Esophagus muscularis mucosa (tissue), 4 donors: Measurements from ENCODE around the gene CTXND1.

DNA sequence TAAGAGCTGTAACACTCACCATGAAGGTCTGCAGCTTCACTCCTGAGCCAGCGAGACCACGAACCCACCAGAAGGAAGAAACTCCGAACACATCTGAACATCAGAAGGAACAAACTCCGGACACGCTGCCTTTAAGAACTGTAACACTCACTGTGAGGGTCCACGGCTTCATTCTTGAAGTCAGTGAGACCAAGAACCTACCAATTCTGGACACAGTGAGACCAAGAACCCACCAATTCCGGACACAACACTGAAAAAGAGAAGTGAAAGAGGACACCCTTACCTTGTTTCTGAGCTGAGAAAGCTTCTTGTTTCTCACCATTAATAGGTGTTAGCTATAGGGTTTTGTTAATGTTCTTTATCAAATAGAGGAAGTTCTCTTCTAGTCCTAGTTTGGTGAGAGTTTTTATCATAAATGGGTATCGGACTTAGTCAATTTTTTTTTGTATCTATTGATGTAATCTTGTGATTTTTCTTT lies 41.9 kb upstream of the ZFAND6 start:
- PRO-cap, result no peak
- RAMPAGE, long total RNA, 4 experiments, result no peak in any of the 4 experiments

- PRO-cap, result no peak
- RAMPAGE, long total RNA, 4 experiments, result no peak in any of the 4 experiments
These were observed 3.8 kb downstream of the ZFAND6 start for GRCh38 chr15:80063183-80063709.

DNA sequence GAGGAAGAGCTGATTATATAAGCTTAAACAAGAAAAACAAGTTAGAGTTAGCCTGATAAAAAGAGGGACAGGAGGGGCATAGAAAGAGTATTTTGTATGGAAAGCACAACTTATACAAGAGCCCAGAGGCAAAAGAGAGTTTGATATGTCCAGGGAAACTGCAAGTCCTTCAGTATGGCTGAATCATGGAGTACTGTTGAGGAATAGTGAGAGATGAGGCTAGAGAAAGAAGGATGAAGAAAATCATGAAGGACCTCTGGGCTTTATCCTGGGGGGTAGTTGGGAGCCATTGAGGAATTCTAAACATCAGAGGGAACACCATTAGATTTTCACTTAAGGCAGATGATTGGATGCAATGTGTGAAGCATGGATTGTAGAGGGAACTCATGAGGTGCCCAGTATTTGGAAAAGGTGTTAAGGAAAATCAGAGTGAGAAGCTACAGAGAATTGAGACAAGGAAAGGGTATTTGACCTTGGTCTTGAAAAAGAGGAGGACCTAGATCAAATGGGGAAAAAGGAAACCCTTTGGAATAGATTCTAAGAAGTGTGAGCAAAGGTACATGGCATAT lies 22.9 kb upstream of the FAH start:
- PRO-cap, result no peak
- RAMPAGE, long total RNA, 4 experiments, result no peak in any of the 4 experiments

DNA sequence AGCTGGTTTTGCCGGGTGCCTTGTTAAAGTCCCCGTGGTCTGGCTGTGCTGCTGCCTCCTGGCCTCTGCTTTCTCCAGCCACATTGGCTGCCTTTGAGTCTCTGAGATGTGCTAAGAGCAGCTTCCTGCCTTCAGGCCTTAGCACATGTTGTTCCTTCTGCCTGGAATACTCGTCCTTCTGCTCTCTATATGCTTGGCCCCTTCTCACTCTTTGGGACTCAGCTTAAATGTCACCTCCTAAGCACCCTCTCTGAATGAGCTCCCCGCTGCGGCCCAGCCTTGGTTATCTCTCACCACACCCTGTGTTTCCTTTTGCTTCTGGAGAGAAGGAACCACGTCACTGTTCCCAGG lies 2.1 kb downstream of the FAH start:
- PRO-cap, result unidirectional peak, minus-strand start at position 67 of the sequence; unidirectional peak, minus-strand start at position 256 of the sequence
- RAMPAGE, long total RNA, 4 experiments, result no peak in any of the 4 experiments

DNA sequence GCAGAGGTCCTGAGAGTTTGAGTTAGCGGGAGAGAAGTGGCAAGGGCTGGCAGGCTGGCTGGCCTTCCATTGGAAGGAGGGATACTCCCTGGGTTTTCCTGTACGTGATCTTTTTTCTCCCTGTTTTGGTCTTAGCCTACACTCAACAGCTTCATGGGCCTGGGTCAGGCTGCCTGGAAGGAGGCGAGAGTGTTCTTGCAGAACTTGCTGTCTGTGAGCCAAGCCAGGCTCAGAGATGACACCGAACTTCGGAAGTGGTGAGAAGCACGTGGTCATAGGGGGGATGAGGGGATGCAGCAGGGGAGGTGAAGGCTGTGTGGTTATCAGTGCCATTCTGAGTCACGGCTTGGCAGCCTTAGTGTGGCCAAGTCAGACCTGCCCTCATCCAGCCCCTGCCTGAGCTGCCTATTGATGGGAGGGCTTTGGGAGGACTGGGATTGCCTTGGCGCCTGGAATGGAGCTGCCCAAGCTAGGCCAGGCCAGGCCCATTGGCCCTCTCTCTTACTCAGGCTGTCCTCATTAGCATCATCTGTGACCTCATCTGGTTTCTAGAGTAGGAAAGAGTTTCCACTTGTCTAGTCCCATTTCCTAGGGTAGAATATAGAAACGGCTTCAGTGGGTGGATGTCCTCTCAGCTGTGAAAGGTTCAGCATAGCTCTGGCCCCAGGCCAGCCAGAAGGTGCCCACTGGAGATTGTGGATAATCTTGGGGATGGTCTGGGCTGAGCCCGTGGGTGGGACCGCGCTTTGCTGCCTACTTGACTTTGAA lies 7.0 kb downstream of the FAH start:
- PRO-cap, result no peak
- RAMPAGE, long total RNA, 4 experiments, result no peak in any of the 4 experiments

DNA sequence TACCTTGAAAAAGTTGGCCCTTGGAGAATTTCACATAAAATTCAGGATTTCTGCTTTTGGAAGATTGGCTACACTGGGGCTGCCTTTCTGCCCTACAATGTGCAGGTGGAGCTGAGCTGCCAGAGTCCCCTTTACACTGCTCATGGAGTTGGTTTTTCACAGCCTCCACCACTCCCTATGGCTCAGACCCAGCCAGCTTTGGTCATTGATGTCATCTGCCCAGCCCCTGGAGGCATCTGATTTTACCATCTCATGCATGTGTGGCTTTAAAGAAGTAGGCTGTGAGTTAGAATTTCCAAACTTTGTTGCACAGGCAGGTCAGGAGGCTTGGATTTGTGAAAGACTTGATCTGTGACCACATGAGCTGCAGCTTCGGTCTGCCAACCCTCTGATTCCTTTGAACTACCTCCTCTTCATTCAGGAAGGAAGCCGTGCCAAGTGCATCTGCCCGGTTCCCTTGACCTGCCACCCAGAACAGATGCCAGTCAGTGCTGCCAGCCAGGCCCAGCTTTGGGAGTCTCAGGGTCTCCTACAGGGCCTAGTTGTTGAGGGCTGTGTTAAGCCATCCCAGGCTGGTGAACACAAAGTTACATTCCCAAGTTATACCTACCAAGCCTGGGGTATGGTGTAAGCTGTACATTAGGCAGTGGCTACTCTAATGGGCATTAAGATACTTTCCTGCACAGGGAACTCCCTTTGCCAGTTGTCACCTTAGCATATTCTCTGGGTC lies 9.2 kb downstream of the CTXND1 start:
- PRO-cap, result no peak
- RAMPAGE, long total RNA, 4 experiments, result no peak in any of the 4 experiments

DNA sequence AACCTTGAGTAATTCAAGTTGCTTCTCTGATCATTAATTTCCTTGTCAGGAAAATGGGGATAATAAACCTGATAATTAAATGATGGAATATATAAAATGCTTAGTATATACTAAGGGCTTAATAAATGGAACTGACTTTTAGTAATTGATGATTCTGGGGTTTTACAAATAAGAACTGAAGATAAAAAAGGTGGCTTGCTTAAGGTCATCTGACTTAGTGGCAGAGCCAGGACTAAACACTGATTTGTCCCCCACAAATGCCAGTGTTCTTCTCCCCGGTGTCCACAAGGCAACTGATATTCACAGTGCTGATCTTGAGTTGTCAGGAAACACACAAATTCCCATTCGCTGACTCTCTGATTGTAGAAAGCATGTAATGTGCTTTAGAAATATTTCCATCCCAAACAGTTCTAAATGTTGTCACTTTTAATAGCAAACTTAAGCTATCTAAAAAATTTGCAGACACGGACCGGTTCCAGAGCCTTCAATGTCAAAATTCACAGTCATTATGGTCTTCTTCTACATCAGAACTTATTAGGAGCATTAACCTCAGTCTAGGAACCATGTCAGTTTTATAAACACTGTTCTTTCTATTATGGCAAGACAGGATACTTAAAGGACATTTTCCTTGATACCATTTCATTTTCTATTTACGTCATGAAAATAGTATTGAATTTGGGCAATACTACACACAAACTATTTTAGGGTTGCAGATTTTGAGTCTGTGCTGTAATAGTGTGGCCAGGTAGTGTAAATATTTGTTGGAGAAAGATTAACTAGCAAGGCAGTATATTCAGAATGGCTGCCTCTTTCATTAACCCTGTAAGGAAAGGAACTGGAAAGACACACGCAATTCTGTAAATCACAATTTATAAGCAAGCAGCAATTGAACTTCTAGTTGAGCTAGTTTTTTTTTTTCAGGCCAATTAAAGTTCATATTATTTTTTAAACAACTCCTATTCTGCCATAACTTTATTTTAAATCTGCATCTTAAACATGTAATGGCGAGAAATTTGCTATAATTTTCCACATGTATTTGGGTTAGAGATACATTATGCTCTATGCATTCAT lies 2.3 kb downstream of the CTXND1 start:
- PRO-cap, result unidirectional peak, minus-strand start at position 295 of the sequence
- RAMPAGE, long total RNA, 4 experiments, result no peak in any of the 4 experiments

DNA sequence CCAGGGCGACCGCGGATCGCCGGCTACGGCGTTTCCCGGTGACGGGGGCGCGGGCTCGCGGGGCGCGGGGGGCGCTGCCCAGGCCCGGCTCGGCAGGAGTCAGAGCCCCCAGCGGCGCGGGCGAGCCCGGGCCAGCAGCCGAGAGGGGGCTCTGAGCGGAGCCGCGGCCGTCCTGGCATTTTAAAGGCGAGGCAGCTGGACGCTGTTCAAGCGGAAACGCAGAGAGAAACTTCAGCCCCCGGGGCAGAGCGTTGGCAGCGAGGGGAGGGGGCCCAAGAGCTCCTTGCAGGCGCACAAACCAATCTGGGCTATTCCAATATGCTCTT lies at the start of gene CTXND1:
TSS of gene CTXND1 (minus strand) at position 153 of the 326 bp plus-strand sequence.
- PRO-cap, result unidirectional peak, minus-strand start at position 182 of the sequence
- RAMPAGE, long total RNA, 4 experiments, result no peak in any of the 4 experiments

DNA sequence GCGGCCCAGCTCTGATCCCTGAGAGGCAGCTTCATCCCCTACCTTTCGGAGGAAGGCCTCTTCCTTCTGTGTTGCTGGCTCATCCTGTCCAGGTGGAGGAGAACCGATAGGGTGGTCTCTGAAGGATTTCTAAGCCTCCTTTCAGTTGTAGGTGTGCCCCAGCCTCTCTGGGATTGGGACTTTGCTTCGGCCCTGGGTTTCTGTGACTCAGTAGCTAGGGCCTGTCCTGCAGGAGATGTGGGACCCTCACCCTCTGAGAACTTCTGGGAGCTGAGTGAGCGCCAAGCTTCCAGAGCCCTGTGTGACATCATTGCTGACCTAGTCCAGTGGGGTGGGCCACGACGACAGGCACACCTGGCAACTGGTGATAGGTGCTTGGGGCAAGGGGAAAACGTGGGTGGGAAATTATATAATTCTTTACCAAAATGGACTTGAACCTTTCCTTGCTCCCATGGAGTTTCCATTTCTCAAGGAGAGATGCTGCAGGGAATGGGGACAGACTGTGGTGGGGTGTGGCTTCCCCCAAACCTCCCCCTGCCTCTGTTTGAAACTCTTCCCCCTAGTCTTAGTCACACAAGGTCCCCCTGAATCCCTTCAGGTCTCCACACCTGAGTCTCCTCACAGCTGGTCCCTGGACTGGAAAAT lies 62.5 kb upstream of the ARNT2 start:
- PRO-cap, result no peak
- RAMPAGE, long total RNA, 4 experiments, result no peak in any of the 4 experiments

- PRO-cap, result no peak
- RAMPAGE, long total RNA, 4 experiments, result no peak in any of the 4 experiments
These were observed 46.7 kb downstream of the ARNT2 start for GRCh38 chr15:80450857-80451402.

GRCh38 chr15:80550101-80550835 lies 144.8 kb upstream of the ABHD17C start:
- PRO-cap, result no peak
- RAMPAGE, long total RNA, 4 experiments, result no peak in any of the 4 experiments

DNA sequence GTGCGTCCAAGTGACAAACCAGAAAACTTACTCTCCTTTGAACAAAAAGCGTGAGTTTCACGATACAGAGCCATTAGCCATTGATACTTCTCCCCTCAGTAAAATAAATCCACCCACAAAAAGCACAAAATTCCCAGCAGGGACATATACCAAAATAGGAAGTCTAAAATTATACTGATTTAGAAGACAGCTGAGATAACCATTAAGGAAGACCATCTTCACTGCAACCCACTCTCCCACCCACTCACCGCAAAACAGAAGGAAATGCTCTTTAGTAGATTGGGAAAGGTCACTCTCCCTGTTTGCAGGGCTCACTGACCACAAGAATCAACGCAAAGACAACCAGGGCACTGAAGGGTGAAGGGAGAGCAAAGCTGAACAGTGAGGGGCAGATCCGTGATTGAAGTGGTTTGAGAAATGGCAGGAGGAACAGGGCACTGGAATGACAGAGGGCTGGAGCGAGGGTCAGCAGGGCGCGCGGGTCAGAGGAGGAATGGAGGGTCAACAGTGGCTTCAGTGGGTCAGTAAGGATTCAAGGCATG lies 622 bp downstream of the MESD start:
- PRO-cap, result no peak
- RAMPAGE, long total RNA, 4 experiments, result no peak in any of the 4 experiments

DNA sequence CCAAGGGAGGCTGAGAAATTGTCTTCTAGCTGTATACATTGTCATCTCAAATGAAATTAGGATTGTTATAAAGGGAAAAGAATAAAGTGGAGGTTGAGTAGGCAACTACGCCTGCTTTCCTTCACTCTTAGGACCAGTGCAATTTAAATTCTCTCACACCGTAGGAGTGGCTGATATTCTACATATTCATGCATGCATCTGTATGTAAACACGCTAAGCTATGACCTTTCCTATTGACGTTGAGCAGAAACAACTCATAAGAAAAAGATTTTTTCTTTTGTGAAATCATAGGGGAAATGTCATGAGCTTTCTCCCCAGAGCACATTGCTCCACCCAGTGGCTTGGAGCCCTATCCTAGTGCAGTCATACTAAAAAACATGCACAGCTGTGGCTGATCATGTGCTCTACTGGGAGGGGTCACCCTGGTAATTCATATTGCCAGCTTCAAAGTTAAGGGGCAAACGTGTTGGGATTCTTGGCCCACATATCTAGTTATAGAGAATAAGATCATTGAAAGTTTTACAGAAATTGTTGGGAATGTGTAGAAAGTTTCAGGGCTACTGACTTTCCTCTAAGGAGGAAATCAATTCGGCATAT lies 1.8 kb upstream of the MESD start:
- PRO-cap, result no peak
- RAMPAGE, long total RNA, 4 experiments, result no peak in any of the 4 experiments

DNA sequence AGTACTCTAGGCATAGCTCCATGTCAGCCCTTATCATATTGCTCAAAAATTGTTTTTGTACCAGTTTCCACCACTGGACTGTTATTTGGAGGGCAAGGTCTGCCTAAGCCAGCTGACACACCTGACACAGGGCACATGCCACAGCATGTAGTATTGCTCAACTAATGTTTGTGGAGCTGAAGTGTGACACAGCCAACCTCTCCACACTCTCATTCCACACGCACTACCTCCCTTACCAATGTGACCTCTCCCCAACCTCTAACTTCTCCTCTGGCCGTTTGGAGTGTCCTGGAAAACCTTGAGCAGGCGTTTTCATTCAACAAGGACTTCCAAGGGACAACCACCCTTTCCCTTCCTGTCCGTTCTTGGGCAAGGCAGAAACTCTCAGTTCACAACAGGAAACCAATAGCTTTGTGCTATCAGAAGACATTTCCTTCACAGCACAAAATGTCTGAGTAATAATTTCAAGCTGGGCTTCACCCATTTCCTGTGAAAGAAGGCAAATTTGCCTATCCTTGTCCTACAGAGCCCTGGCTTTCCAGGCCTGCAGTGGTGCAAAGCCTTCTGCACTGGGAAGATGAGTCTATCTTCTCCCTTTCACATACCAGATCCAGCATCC lies 38.4 kb downstream of the TLNRD1 start:
- PRO-cap, result no peak
- RAMPAGE, long total RNA, 4 experiments, result no peak in any of the 4 experiments

GRCh38 chr15:81167146-81167733 lies 29.4 kb upstream of the IL16 start:
- PRO-cap, result no peak
- RAMPAGE, long total RNA, 4 experiments, result no peak in any of the 4 experiments

GRCh38 chr15:81183530-81183857 lies 13.2 kb upstream of the IL16 start:
- PRO-cap, result no peak
- RAMPAGE, long total RNA, 4 experiments, result no peak in any of the 4 experiments

DNA sequence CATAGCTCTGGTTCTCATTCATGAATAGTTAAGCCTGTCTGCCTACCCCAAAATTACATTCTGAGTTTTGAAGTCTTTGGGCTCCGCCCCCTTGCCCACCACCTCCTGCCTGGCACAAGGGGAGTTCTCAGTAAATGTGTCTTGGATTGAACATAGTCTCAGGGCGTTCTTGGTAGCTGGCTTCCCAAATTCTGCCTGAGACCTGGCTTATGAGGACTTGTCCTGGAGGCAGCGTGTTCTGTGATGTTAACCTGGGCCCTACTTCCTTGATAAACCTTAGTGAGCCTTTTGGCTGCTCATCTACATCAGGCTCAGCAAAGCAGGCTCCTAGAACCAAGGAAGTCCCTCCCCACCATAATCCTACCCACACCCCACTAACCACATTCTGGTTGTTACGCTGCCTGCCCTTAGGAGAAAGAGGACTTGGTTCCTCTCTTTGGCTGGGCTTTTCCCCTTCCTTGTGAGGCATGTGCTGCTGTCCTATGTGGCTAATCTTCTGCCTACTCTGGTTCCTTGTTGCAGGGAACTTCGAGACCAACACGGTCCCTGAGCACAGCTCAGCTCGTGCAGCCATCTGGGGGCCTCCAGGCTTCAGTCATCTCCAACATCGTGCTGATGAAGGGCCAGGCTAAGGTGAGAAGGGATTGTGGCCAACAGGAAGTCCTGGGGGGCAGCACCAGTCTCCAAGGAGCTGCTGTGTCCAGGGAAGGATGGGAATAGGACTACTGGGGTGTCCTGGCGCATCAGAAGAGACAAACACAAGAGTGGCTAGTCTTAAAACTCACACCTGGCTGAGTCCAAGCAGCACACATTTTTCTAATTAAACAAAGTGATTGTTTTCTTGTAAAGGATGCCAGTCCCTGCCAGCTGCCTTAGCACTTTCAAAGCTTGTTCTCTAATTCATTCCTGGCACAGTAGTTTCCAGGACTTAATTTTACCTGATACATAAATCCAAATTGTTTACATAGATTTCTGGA lies 54.6 kb downstream of the STARD5 start:
- PRO-cap, result no peak
- RAMPAGE, long total RNA, 4 experiments, result no peak in any of the 4 experiments

DNA sequence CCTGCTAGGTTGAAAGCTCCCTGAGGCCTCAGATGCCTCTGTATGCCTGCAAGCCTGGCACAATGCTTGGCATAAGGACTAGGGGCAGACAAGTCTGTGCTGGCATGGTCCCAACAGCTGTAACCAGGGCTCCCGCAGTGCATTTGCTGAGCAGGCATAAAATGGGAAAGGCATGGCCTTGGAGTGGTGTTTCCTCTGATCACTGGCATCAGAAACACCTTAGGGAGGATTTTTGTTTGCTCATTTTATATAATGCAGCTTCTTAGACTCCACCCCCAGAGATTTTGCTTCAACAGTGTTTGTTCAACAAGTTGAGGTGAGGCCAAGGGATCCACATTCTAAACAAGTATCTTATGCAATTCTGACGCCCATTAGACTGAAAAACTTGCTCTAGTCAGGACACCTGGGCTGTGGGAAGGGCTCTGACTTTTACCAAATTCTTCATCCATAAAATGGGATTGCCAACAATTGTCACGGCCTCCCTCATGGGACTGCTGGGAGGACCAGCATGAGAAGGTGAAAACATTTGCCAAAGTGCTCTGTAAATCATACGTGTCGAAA lies 43.1 kb downstream of the STARD5 start:
- PRO-cap, result no peak
- RAMPAGE, long total RNA, 4 experiments, result no peak in any of the 4 experiments

DNA sequence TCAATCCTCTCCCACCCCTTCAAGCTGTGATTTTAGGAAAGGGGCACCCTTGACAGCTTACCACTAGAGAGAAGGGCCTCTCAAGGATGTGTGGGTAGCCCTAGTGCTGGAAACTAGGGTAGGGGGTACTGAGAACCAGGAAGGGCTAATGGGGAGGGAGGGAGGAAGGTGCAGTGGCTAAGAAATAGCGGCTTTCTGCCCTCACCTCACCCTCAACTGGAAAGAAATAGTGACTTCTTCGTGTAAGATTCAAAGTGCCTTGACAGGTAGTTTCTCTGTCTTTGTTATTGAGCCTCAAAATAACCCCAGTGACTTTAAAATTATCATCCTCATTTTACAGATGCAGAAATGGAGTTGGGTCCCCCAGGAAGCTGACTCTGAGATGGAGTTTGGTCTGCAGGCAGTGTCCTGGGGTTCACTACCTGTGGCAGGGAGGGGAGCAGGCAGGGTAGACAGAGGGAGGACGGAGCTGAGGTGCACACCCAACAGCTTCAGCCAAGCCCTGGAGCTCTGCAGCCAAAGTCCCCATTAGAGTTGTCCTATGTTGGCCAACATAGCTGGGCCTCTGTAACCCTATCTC lies 32.3 kb downstream of the STARD5 start:
- PRO-cap, result no peak
- RAMPAGE, long total RNA, 4 experiments, result no peak in any of the 4 experiments

- PRO-cap, result no peak
- RAMPAGE, long total RNA, 4 experiments, result no peak in any of the 4 experiments
These were observed 29.3 kb downstream of the STARD5 start for GRCh38 chr15:81294516-81295100.